REH cell (cell line): Measurements from ENCODE around the gene GGACT.

DNA sequence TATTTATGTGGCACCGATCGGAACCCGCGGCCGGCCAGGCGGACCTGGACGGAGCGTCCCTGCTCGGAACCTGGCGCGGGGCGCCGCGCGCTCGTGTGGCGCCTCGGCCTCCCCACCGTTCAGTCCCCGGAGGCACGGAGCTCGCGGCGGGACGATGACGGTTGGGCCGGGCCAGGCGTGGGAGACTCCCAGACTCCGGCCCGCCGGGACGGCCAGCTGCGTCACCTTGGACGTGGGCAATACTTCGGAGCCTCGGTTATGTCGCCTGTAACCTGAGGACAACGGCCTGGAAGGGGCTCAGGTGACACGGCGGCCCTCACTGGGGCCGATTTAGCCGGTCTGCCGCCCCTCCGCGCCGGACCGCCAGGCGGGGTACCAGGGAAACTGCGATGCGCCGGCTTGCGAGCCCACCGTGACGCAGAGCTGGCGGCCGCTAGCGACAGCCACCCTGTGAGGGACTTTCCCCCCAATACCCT, 109.3 kb upstream of the DOCK9 start:
- PRO-cap: no peak

GRCh38 chr13:99199603-99200030, 1.0 kb upstream of the UBAC2 start:
- PRO-cap: no peak

DNA sequence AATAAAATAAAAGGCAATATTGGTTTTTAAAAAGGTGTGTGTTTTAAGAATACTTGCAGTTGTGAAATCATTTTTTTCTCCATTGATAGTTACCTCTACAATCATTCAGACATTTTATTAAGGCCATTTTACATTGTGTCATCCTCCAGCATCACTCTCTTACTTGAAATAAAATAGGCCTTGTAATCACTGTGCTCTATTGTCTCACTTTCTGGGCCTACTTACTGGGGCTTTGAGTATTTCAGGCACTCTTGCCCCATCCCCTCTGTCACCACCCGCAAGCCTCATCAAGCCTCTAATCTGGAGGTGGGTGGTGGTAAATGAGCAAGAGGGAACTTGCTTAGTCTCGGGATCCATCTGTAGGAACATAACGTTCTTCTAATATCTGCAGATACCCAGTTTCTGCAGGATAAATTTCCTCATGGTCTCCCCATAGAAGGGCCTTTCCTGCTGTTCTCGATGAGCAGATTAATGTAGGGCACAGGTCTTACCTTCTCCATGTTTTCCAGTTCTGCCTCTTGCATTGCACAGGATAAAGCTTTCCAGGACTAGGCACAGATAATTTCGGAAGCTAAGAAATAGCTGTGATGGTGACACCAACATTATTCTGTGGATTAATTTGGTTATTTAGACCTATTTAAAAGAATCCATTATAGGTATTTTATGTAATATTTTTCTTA, 19.5 kb upstream of the GPR18 start:
- PRO-cap: no peak

DNA sequence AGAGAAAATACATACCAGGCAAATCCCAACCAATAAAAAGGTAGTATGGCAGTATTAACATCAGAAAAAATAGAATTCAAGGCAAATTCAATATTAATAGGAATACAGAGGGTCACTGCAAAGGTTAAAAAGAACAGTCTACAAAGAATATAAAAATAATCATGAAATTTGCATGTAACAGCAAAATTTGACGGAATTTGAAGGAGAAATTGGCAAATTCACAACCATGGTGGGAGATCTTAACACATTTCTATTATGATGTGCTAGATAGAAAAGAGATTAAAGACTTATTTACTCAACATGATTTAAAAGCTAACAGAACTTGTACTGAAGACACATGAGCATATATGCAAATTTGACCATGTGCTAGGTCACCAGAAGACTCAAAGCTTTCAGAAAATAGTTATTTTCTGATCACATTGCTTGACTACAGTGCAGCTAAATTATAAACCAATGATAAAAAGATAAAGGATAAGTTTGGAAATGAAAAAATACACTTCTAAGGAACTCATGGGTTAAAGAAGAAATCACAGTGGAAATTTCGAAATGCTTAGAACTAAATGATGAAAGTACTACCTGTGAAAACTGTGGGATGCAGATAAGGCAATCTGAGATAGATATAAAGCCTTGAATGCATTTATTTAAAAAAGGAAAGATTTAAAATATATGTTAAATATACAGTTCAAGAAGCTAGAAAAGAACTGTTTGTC, 9.2 kb downstream of the GPR183 start:
- PRO-cap: no peak

- PRO-cap: no peak
These were observed 4.2 kb downstream of the GPR183 start for GRCh38 chr13:99302961-99303480.

GRCh38 chr13:99341253-99341964, 34.2 kb upstream of the GPR183 start:
- PRO-cap: no peak

- PRO-cap: no peak
These were observed 45.6 kb upstream of the GPR183 start for GRCh38 chr13:99352700-99353360.

DNA sequence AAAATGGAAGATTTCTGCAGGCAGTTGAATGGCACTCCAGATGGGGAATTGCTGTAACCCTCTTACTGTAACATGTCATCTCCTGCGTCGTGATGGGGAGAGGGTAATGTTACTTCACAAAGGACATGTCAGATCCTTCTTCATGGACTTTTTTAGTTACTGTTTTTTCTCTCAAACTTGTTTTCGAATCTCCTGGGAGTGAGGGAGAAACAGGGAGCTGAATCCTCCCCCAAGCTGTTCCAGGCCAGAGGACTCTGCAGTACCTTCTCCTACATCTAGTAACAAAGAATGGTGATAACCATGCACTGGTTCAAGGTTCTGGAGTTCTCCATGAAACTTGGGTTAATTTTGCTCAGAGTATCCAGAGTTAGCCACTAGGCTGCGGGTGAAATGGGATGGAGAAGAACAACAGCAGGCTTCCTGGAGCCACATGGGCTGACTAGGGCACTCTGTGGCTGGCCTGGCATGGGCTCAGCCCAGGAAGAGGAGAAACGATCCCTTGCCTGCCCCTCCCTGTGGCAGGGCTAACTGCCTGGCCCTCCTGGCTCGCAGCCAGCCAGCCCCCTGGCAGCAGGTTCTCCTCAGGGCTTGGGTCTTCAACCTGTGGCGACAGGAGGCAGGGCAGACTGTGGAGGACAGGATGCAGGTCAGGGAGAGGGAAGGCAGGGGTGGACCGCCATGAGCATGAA, 78.6 kb upstream of the GPR183 start:
- PRO-cap: no peak

GRCh38 chr13:99420137-99420822, 81.0 kb upstream of the TM9SF2 start:
- PRO-cap: bidirectional peak, plus-strand start at chr13:99420555, minus-strand start at chr13:99420377

GRCh38 chr13:99506428-99507130, 5.3 kb downstream of the TM9SF2 start:
- PRO-cap: bidirectional peak, plus-strand start at chr13:99506865, minus-strand start at chr13:99506799

GRCh38 chr13:99523982-99524354, 22.7 kb downstream of the TM9SF2 start:
- PRO-cap: no peak

DNA sequence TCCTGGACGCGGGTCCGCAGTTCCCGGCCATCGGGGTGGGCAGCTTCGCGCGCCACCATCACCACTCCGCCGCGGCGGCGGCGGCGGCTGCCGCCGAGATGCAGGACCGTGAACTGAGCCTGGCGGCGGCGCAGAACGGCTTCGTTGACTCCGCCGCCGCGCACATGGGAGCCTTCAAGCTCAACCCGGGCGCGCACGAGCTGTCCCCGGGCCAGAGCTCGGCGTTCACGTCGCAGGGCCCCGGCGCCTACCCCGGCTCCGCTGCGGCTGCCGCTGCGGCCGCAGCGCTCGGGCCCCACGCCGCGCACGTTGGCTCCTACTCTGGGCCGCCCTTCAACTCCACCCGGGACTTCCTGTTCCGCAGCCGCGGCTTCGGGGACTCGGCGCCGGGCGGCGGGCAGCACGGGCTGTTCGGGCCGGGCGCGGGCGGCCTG, 502 bp downstream of the ZIC2 start:
- PRO-cap: bidirectional peak, plus-strand start at position 378 of the sequence, minus-strand start at position 115 of the sequence

- PRO-cap: bidirectional peak, plus-strand start at chr13:99985086, minus-strand start at chr13:99985040
These were observed 3.1 kb downstream of the ZIC2 start for GRCh38 chr13:99984410-99985277.

GRCh38 chr13:99990056-99990999, 8.7 kb downstream of the ZIC2 start:
- PRO-cap: no peak

- PRO-cap: no peak
These were observed 14.6 kb downstream of the ZIC2 start for GRCh38 chr13:99996240-99996493.

DNA sequence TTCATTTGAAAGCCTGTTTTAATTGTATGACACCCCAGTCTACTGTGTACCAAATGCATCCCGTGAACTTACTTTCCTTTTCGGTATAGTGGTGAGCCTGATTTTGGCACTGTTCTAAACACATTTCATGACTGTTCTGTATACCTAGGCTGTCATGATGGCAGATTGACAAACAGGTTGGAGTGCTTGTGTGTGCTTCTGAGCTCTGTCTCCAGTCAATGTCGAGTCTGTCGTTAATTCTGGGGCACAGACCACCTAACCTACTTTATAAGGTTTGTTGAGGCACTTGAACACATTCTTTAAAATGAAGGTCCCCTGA, 806 bp downstream of the PCCA start:
- PRO-cap: no peak

DNA sequence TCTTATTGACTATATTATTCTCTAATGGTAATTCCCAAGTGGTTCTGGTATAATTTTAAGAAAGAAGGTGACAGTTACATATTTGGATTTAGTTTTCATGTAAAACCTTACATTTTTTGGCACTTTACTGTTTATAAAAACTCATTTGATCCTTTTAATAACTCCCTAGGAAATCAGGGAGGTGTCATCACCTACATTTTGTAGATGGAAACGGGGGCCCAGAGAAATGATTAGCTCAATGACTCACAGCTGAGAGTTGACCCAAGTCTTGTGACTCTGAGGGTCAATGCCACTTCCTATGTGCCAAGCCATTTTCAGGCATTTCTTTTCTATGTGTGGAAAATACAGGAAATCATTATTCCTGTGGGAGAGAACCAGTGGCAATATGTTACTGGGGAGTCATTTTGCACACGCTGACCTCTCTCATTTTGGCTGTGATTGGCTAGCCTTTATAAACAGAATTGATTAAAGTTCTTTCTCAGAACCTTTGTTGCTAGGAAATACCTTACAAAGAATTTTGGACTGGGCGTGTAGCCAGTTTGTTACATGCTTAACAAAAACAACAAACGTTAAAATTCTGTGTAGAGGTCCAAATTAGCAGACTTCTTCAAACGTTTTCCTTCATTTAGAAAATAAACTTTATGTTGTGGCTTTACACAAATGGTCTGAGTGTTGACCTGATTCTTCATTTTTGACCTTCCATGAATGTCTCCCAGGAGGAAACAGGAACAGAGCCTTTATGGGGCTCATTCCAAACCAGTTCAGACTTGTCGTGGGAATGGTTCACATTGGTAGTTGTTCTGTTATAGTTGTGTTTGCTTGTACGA, 11.3 kb downstream of the PCCA start:
- PRO-cap: no peak

DNA sequence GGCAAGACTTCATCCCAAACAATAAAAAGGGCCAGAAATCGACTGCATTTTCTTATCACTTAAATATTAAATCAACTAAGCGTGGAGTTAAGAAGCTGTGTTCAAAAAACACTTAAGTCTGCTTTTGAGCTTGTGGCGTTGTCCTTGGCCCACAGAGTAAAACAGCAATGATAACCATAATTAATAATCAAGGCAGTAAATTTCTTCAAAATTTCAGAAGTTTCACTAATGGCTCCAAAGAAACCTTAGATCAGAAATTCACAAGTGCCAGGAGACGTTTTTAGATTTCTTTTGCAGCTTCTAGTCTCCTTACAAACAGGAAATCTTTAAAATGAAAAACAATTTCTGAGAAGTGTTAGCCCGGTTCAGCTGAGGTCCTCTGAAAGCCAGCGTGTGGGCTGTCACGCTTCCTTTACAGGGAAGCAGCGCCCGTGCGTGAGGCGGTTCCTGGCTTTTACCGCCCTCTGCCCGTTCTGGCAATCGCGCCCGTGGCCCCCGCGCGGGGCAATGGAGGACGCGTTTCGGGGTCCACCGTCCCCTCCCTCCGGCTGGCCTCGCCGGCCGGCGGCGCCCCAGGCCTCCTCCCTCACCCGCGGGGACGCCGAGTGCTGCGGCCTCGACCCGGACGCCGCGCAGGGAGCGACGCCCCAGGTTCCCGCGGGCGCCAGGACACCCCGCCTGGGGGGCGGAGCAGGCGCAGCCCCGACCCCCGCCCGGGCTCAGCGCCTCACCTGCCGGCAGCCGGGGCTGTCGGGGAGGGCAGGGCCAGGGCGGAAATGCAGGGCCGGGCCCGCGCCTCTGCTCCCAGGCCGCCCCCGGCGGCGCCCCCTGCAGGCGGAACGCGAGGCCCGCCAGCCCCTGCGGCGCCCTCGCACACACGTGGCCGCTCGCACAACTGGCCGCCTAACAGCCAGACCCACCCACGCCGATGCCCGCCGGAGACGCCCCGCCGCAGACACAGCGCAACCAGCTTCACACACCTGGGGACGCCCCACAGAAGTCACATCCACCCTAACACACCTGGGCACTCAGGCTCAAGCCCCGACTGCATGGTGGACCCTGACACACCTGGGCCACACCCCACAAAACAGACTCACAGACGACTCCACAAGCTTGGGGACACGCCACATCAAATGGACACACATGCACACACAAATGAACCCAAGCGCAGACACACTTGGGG, at the start of gene GGACT:
Gene GGACT, minus strand, starts transcription at position 780 of the 1,183 bp plus-strand sequence.
- PRO-cap: bidirectional peak, plus-strand start at position 411 of the sequence, minus-strand start at position 395 of the sequence

GRCh38 chr13:101489759-101490242, 37.3 kb downstream of the ITGBL1 start:
- PRO-cap: no peak

GRCh38 chr13:102394719-102395268, 202.0 kb upstream of the TPP2 start:
- PRO-cap: no peak